GM19239 (cell line): ENCODE results near the genes ZFP14, ZNF573 and MAP4K1.

DNA sequence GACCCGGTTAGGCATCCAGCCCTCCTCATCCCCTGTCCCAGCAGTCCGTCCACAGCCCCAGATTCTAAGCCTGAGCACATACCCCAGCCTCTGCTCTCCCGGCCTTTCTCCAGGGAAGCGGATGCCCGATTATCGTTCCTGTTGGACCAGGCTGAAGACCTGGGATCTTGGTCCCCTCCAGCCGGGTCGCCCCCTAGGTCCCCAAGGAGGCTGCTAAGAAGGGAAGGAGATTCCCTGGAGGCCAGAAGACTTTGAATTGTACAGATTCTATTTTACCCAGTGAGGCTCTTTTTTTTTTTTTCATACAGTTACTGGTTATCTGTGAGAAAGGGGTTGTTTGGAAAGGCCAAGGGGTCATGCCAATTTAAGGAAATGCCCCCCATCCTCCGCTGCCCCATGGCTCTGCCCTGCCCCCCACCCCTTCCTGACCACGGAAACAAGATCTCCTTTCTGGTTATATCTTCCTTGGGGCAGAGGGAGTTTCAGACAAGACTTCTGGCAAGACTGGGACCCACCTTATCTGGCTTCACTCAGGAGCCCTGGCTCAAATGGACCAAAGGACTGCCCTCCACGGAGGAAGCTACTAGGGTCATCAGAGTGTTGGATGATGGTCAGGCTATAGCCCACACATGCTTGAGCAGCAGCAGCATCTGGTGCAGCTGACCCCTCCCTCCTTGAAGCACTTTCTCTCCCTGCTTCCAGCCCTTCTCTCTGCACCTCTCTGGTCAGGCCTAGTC is 6.9 kb upstream of the ARHGAP33 start:
- RRBS: 68% methylated on average over 3 of the region's 11 CpGs

GRCh38 chr19:35904092-35904594 is 1.8 kb downstream of the HCST start:
- RRBS: no CpG with 5 or more reads among the region's 7 CpGs

GRCh38 chr19:36046399-36046999 is 7.6 kb downstream of the THAP8 start:
- RRBS: no CpG with 5 or more reads among the region's 5 CpGs

DNA sequence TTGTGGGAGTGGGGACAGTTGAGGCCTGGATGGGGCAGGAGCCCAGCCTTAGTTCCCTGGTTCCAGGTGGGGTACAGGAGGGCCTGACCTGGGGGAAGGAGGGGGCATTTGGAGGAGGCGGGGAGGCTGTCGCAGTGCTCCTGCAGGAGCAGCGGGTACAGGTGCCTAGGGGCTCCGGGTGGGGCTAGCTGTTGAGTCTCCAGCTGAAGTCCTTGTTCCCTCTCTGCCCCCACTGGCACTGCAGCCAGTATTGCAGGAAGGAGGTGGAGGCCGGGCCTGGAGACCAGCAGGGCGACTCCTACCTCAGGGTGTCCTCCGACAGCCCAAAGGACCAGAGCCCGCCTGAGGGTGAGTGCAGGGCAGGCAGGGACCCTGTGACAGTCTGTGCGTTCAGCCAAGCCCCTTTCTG is 10.0 kb upstream of the OVOL3 start:
- RRBS: no CpG with 5 or more reads among the region's 9 CpGs

DNA sequence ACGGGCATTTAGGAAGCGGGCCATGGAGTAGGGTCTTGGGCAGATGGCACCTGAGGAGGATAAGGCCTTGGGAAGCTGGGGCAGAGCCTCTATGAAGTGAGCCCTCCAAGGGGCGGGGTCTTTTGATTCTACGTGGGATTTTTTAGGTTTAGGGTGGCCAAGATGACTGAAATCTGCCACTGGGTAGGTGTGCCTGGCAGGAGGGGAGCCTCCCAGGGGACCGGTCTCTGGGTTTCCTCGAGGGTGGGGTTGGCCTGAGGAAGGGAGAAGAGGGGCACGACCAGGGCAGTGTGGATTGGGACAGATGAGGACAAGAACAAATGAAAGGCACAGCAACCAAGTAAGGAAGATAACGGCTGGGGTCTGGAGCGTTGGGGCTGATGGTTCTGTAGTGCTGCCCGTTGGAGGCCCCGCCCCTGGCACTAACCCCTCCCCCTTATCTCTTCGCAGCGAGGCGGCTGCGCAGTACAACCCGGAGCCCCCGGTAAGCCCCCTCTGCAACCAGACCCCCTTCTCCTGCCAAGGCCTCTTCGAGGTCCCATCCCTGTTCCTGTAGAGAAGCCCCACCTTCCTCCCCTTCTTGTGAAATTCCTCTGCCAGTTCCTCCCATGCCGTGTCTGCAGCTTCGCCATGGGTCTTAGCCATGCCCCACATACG is 2.1 kb downstream of the CAPNS1 start:
- RRBS: no CpG with 5 or more reads among the region's 21 CpGs

DNA sequence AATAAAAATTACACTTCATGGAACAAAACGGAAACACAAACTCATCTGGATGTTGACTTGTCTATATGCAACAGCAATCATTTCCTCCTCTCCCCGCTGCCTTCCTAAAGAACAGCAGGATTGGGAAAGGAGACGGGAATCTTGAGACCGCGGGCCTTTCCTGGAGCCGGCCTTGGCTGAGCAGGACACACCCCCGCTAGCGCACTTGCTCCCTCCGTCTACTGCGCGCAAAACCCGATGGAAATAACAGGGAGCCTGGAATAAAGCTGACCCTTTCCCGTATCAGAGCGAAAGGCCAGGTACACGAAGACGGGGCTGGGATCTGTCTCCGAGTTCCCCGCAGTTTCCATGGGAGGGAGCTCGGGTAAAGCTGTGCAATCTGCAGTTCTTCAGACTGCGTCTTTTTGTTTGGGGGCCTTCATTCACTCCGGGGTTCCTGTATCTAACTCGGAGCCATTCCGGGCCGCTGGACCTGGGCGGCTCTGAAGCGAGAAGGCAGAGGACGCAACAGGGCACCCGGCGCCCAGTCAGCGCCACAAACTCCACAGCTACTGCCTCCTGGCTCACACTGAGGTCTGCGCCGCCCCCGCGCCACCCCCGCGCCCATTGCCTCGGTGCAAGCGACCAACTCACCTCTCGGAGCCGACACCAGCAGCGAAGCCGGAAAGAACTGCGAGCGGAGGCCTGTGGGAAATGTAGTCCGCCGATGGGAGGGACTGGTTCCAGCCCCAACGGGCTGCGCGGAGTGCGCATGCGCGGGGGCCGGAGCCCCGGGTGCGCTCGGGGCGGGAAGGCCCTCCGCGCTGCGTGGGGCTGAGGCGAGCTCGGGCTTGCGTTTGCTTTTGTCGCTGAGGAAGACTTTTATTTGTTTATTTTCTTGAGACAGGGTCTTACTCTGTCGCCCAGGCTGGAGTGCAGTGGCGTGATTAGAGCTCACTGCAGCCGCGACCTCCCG is at the start of gene ZFP14:
ZFP14 (minus strand) TSS at position 672 of the 955 bp plus-strand sequence.
- RRBS: 2% methylated on average over 16 of the region's 69 CpGs

DNA sequence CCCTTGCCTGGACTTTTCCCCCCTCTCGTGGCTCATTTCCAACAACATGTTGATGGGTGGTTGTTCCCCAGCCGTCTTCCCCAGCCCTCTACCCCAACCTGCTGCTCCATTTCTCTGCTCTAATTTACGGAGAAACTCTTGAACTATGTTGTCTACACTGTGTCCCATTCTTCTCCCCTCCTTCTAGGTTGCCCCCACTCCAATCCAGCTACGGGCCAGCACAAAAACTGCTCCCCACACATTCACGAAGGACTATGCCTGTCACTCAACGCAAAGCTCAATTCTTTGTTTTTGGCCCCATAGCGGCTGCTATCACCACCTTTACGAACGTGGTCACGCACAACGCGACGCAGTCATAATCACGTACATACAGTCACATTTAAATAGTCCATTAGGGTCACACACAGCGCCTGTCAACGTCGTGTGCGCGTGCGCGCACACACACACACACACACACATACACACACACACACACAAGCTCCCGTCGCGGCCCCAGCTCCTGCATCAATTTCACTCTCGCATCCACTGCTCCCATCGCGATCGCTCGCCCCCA is 440 bp downstream of the ZNF790 start:
- RRBS: no CpG with 5 or more reads among the region's 29 CpGs

GRCh38 chr19:37218536-37219309 is 709 bp downstream of the ZNF383 start:
- RRBS: no CpG with 5 or more reads among the region's 11 CpGs

GRCh38 chr19:37251148-37252235 is 33.5 kb downstream of the ZNF383 start:
- RRBS: 12% methylated on average over 6 of the region's 41 CpGs

DNA sequence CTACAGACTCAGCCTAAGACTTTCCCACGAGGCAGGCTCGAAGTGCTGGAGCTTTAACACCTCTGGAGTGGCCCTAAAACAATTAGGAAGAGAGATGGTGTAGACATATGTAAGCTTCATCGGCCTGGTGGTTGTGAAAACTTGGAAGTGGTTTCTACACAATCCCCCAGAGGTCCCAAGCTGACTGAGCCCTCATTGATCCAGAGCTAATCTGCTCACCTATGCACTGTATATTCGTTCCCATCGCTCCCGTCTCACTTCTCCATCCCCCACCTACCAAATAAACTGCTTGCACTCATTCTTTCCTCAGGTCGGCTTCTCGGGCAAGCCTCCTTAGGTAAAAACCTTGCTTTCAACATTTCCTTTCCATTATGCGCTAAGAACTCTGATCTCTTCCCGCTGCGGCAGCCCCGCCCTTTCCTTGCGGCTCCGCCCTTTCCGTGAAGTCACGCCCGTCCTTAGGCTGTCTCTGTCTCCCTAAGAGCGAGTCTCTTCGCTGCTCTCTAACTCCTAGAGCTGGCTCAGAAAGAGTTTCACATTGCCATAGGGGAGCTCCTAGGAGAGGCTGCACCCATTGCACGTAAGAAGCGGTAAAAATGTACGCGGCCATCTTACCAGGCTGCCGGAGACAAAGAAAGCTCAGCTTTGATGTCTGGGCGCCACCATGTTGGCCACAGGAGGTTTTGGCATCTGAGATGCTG is 621 bp upstream of the ZNF793 start:
- RRBS: no CpG with 5 or more reads among the region's 25 CpGs

DNA sequence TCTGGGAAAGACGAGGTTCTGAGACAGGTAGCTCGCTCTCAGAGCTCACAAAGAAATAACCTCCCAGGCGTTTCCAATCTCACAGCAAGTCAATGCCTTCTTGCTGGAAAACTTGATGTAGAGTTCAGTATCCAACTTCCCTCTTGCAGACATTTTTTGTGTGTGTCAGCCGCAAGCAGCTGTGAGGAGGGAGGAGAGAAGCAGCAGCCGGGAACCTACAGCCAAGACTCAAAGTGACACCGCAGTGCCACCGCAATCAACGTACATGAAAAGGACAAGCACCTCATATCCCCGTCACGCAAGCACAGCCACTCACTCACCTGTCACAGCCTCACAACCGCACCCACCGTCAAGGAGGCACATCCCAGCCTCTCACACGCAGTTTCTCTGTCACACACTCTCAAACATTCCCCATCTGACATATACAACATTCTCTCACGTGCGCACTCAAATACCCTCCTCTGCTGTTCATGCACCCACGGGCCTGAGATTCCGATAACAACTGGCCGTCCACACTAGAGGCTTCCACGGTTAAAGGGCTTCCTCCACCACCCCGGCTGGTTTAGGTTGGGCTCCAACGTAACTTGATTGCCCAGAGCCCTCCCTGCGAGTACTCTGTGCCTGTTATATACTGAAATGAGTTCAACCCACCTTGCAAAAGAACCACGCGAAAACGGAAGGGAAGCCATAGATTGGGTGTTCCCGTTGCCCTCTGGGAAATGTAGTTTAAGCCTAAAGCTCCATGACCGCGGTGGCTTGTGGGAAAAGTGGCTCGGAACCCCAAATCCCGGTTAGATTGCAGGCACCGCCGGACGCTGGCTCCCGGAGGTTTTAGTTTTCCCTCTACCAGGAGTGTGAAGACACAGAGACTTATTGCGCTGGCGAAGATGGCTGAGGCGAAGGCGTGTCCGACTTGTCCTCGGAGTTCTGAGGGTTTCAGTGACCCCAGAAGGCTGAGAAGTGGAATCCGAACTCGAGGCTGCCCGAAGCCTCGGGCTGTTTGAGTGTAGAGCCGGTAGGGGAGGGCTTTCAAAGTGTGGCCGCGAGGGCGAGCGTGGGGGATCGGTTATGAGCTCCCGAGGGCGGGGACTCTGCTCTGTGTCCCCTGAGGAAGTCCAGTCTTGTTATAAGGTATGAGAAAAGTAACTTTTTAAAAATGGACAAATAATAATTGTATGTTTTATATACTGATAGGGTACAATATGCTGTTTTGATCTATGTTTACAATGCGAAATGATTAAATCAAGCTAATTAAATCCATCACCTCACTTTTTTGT is at the start of gene ZNF573:
ZNF573 (minus strand) TSS at position 694 of the 1,277 bp plus-strand sequence.
- RRBS: no CpG with 5 or more reads among the region's 53 CpGs

DNA sequence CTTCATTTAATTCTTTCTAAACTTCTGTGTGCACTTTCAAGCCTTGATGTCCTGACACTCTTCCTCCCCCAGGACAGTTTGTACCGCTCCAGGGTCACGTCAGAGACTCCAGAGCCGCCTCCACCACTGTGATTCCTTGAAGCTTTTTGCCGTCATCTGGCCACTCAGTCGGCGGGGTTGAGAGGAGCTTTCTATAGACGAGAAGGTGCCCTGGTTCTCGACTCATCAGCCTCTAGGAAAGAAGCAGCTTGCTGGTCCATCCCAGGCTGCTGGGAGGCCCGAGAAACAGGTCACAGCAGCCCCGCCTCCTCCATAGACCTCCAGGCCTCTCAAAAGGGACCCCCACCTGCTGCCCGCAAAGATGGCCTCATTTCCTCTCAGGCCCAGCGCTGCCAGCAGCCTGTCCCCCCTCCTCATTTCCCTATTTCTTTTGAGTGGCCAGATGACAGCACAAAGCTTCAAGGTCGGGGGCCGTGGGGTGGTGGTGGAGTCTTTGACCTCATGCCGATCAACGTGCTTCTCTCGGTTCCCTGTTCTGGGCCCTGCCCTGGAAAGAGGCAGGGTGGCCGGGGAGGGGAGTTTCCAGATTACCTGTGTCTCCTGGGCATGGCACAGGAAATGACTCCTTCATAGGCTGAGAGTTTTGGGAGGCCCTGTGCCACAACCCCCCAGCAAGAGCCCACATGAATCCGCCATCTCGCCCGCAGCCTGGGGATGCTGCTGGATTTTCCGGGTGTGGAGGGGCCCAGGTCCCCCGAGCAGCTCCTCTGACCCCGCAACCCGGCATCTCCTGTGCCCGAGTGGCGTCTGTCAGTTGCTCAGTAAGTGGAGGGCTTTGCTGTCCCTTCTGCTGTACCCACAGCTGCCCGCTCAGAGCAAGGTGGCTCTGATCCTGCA is 139.2 kb downstream of the SIPA1L3 start:
- RRBS: 5% methylated on average over 4 of the region's 28 CpGs

- RRBS: no CpG with 5 or more reads among the region's 9 CpGs
Observed at GRCh38 chr19:38055129-38055863, 148.3 kb downstream of the SIPA1L3 start.

DNA sequence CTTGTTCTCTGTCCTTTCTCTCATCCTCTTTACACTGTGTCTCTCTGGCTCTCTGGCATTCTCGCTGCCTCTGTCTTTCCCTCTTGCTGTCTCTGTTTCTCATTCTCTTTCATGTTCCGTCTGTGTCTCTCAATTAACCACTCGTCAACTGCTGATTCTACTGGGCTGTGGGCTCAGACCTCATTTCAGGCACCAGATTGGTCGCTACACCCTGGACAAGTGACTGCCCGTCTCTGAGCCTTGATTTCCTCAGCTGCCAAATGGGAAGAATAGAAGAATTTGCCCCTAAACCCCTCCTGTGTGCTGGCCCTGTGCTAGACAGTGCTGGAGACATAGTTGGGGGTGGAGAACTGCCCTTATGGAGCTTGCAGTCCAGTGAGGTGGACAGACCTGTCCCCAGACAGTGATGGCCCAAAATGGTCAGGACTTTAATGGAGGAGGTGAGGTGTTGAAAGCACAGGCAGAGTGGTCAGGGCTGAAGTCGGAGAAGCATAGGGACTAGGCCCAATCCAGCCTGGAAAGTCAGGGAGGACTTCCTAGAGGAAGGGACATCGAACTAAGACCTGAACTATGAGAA is 7.9 kb upstream of the CATSPERG start:
- RRBS: no CpG with 5 or more reads among the region's 7 CpGs

- RRBS: 0% methylated on average over 1 of the region's 39 CpGs
Observed at GRCh38 chr19:38394323-38395104, 6.0 kb downstream of the SPRED3 start.

DNA sequence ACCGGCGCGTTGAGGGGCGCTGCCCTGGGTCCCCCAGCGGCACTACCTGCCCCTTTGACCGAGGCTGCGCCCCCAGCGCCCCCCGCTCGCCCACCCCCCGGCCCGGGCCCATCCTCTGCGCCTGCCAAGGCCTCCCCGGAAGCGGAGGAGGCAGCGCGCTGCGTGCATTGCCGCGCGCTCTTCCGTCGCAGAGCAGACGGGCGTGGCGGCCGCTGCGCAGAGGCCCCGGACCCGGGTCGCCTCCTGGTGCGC is 7.1 kb downstream of the SPRED3 start:
- RRBS: 3% methylated on average over 12 of the region's 32 CpGs

GRCh38 chr19:38543767-38544389 is 73.9 kb downstream of the MAP4K1 start:
- RRBS: 78% methylated on average over 4 of the region's 19 CpGs

- RRBS: no CpG with 5 or more reads among the region's 26 CpGs
Observed at GRCh38 chr19:38617755-38618562, at the start of gene MAP4K1. MAP4K1 (minus strand) TSS chr19:38617953.

- RRBS: no CpG with 5 or more reads among the region's 9 CpGs
Observed at GRCh38 chr19:38657515-38658339, 10.3 kb downstream of the ACTN4 start.

DNA sequence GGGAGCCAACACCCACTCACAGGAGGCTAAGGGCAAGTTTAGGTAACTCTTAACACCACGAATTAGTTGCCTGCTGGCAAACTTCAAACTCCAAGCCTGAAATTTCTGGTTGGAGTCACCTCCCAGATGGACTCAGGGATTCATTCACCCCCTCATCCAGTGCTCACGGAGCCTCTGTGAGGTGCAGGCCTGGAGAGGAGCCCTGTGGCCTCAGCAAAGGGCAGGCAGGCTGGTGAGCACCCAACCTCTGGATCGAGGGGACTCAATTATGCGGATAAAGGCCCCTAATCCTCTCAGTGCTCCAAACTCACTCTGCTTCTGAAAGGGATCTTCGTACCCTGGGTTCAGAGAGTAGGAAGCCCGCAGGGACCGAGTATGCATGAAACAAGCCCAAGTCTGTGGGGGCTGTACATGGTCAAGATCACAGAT is 37.8 kb downstream of the ACTN4 start:
- RRBS: no CpG with 5 or more reads among the region's 7 CpGs